Aortic smooth muscle cell (primary cell): Measurements from ENCODE around the genes YEATS2, AP2M1 and EIF4G1.

DNA sequence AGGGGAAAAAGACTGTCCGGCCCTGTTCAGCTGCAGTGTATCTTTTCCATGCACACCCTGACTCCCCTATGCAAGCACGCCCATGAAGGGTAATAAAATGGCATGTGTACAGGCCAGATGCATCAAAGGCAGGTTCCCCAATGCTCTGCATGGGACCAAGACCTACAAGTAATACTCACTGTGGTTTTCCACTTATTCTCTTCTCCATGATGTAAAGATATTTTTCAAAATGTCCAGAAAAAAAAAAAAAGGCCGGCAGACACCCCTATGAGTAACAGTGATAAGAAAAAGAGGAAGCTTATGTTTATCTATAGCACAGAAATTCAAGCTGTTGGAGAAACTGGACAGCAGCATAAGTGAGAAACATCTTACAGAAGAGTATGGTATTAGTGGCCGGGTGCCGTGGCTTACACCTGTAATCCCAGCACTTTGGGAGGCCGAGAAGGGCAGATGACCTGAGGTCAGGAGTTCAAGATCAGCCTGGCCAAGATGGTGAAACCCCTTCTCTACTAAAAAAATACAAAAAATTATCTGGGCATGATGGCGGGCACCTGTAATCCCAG, 70.7 kb downstream of the MCF2L2 start:
- RRBS = no CpG with 5 or more reads among the region's 7 CpGs

DNA sequence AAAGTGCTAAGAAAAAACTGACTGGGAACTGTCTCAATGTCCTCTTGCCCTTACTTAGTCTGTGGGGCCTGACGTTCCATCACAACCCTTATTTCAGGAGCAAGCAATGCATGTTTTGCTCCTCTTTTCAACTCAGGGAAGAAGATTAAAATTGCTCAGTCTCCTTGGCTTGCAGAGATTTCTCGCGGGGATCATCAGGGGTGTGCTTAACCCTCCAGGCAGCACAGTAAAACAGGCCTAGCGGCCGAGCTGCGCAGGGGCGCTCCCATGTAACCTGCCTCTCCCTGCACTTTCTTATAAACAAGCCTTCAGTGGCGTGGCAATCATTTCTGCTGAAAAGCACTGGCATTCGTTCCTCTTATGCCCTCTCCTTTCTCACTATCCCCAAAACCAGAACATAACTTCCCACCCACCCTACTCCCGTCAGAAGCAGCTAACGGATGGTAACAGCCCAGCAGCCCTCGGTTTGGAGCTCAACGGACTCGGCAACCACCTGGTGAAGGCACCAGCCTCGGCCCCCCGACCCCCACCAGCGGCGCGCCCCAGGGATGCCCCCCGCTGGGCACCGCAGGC, 1.2 kb downstream of the MCF2L2 start:
- RRBS = no CpG with 5 or more reads among the region's 21 CpGs

DNA sequence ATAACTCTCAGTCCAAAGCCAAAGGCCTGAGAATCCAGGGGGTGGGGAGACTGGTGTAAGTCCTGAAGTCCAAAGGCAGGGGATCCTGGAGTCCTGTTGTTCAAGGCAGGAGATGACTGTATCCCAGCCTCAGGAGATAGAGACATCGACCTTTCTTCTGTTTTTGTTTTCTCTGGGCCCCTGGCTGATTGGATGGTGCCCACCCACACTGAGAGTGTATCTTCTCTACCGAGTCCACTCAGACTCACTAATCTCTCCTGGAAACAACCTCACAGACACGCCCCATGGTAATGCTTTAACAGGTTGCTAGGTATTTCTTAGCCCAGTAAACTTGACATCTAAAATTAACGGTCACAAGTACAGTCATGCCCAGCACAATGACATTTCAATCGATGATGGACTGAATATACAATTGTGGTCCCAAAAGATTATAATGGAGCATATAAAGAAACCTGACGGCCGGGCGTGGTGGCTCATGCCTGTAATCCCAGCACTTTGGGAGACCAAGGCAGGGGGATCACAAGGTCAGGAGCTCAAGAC, 1.5 kb upstream of the KLHL6 start:
- RRBS = no CpG with 5 or more reads among the region's 8 CpGs

DNA sequence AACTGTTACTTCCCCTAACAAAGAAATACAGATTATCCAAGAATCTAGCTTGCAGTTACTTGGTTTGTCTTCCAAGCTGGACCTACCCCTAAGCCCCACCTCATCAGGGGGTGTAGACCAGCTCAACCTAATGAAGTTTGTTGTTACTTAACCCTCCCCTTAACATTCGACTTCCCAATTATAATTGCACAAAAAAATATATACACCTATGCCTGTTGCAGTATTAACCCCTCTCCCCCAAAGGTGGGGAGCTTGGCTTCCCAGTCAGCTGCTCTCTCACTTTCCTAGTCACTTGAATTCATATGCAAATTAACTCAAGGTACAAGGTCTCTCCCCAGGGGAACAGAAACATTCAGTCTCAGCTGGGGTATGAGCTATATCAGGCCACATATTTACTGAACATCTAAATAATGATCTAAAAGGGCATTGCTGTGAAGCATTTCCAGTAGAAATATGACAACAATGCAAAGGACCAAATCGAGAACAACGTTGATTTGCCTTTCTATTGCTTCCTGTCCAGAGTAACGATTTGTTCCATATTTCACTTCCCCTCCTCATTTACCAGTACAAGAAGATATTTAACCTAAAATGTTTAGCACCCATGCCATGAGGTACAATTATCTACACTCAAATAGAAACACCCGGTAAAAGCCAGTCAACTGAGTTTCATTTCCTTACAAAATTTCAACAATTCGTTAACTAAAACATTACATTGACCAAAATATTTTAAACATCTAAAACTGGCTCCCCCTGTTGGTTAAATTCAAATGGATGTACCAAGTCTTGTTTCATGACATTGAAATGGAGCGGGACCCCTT, 36.4 kb upstream of the KLHL6 start:
- RRBS = no CpG with 5 or more reads among the region's 7 CpGs

- RRBS = 2% methylated on average over 24 of the region's 92 CpGs
Observed at GRCh38 chr3:183697748-183698792, at the start of gene YEATS2. Gene YEATS2, plus strand, starts transcription at chr3:183697797.

GRCh38 chr3:183988066-183988701, 29.5 kb downstream of the ABCC5 start:
- RRBS = no CpG with 5 or more reads among the region's 12 CpGs

GRCh38 chr3:184015332-184016243, 2.1 kb downstream of the ABCC5 start:
- RRBS = no CpG with 5 or more reads among the region's 12 CpGs

- RRBS = 4% methylated on average over 16 of the region's 78 CpGs
Observed at GRCh38 chr3:184174246-184175441, at the start of gene AP2M1. Gene AP2M1, plus strand, starts transcription at chr3:184174855.

DNA sequence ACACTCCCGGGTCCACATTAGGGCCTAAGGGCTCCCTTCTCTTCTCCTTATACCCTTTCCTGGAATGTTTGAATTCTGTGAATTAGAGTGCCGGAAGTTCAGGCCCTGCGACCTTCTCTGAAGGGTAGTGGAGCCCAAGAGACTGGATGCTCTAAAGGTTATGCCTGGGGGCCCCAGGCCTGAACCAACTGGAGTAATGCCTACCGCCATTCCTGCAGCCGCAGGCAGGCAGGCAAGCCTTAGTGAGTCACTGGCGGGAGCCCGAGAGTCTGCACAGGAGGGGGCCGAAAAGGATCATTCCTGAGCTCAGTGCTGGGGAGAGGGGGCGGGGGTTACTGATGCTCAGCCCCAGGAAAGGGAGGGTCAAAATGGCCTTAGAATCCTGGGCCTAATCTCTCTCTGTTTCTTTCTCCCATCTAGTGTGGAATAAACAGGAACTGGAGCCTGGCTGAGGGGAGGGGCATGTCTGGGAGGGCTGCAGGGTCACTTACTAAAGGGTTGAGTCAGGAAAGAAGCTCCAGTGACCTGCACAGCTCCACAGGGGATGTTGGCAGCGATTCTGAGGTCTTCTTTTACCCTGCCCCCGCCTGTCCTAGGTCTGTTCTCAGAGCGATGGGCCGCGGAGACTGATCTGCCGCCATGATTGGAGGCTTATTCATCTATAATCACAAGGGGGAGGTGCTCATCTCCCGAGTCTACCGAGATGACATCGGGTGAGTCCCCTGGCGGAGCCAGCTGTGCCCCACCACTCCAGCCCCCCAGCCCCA, 1.9 kb downstream of the AP2M1 start:
- RRBS = 0% methylated on average over 2 of the region's 19 CpGs

GRCh38 chr3:184187231-184187935, 1.4 kb downstream of the ABCF3 start:
- RRBS = no CpG with 5 or more reads among the region's 10 CpGs

GRCh38 chr3:184314475-184314920, at the start of gene EIF4G1:
Gene EIF4G1, plus strand, starts transcription at chr3:184314606.
- RRBS = 2% methylated on average over 17 of the region's 58 CpGs

DNA sequence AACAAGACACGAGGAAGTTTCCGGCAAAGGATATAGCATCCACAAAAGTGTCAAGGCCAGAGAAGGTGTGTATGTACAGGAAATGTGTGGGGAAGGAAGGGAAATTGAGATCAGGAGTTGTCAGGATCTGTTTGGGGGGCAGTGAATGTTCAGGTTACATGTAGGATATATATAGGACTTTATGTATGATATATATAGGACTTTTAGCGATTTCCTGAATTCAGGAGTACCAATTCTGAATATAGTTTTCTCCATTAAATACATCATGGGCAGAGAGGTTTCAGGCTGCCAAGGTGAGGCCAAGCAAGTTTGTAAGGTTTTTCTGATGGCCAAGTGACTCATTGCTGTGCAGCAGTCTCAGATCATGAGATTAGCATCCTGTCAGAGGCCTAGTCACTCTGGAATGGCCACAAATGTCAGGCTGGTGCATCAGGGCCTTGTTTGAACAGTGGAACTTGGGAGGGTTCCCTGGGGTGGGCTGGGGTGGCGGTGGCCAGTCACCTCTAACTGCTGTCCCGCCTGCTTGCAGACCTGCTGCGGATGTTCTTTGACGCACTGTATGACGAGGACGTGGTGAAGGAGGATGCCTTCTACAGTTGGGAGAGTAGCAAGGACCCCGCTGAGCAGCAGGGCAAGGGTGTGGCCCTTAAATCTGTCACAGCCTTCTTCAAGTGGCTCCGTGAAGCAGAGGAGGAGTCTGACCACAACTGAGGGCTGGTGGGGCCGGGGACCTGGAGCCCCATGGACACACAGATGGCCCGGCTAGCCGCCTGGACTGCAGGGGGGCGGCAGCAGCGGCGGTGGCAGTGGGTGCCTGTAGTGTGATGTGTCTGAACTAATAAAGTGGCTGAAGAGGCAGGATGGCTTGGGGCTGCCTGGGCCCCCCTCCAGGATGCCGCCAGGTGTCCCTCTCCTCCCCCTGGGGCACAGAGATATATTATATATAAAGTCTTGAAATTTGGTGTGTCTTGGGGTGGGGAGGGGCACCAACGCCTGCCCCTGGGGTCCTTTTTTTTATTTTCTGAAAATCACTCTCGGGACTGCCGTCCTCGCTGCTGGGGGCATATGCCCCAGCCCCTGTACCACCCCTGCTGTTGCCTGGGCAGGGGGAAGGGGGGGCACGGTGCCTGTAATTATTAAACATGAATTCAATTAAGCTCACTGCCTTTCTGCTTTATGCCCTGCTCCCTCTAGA, 2.8 kb upstream of the FAM131A start:
- RRBS = 63% methylated on average over 1 of the region's 23 CpGs

GRCh38 chr3:184426653-184427213, 46.9 kb downstream of the CHRD start:
- RRBS = no CpG with 5 or more reads among the region's 14 CpGs

DNA sequence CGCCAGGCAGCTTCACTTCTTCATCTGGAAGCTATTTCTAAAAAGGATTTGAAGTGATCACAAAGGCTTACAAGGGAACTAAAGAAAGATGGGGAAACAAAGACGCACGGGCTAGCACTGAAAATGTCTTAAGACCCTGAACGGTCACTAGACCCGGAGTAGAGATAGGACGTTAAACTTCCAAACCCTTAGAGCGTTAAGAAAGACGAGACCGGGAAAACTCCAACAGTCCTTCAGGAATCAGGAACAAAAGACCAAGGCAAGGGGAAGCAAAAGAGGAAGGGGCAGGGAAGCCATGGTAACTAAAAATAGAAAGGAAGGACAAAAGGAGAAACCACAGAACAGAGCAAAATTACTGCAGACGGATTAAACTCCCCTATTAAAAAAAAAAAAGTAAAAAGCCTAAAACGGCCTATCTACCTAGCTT, 47.4 kb upstream of the EPHB3 start:
- RRBS = no CpG with 5 or more reads among the region's 11 CpGs

GRCh38 chr3:184565578-184566173, 4.1 kb downstream of the EPHB3 start:
- RRBS = no CpG with 5 or more reads among the region's 11 CpGs

GRCh38 chr3:184656455-184656665, 55.5 kb downstream of the MAGEF1 start:
- RRBS = no CpG with 5 or more reads among the region's 4 CpGs

- RRBS = no CpG with 5 or more reads among the region's 26 CpGs
Observed at GRCh38 chr3:184756792-184757968, 45.3 kb upstream of the MAGEF1 start.

- RRBS = no CpG with 5 or more reads among the region's 6 CpGs
Observed at GRCh38 chr3:184816643-184817043, 4.7 kb downstream of the VPS8 start.

- RRBS = no CpG with 5 or more reads among the region's 7 CpGs
Observed at GRCh38 chr3:184915824-184916375, 103.9 kb downstream of the VPS8 start.

- RRBS = no CpG with 5 or more reads among the region's 9 CpGs
Observed at GRCh38 chr3:185069612-185069861, 83.3 kb downstream of the C3orf70 start.